Cardiac atrium fibroblast (primary cell): ENCODE measurements around the genes TRIM75, TMEM192 and GK3.

DNA sequence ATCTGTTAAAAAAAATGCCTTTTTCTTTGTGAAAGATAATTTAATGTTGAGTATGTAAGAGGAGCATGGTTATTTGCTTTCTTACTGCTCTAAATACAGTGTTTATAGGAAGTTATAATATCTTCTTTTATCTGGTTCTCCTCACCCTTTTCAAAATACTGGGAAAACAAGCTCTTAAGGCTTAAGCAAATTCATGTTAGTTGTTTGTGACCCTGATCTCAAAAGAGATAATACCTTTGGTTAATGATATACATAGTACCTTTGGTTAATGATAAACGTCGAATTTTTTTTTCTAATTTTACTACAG lies 180.0 kb downstream of the RAPGEF2 start:
- RAMPAGE, long total RNA = no peak

GRCh38 chr4:159304048-159304643 lies 201.3 kb downstream of the RAPGEF2 start:
- RAMPAGE, long total RNA = no peak

- RAMPAGE, long total RNA = no peak
Measured at GRCh38 chr4:159315273-159315794, 212.5 kb downstream of the RAPGEF2 start.

DNA sequence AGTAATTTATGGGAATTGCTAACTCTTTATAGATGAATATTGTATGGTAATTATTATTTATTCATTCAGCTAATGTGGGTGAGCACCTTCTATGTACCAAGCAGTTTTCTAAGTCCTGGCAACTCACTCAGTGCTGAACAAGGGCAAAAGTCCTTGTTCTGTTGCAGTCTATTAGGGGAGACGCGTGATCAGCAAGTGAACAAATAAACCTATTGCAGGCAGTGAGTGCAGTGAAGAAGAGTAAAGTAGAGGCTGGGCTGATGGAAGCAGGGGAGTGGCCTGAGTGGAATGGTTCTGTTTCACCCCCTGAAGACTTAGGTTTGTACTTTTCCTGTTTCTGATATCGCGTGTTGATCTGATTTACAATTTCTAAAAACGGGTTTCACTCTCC lies 214.3 kb downstream of the RAPGEF2 start:
- RAMPAGE, long total RNA = no peak

DNA sequence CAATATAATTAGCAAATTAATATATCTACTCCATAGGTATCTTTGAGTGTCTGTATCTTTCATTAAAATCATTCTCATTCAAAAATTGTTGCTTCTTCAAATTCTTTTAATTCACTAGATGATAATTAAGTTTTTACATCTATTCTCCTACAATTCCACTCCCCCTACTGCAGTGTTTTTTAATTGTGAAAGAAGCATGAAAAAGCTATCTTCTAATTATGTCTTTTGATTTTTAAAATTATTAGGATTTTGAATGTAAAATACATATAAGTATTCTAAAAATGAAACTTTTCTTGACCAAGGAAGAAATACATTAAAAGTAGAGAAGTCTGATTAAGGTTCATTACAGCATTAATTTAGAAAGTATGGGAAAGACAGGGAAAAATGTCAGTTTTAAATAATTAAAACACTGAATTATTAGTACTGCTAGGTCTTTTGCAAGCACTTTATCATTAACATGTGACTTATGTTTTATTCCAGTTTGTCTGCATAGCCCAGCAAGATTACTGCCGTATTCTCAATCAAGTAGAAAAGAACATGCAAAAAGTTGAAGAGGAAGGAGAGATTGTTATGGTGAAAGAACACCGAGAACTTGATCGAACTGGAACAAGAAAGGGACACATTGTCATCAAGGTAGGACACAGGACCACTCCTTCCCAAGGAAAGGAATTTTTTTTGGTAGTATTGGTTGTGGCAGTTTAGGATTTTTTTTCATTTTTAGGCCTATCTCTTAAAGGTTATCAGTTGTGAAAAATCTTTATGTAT lies 226.7 kb downstream of the RAPGEF2 start:
- RAMPAGE, long total RNA = no peak

- RAMPAGE, long total RNA = no peak
Measured at GRCh38 chr4:159382727-159383359, 280.0 kb downstream of the RAPGEF2 start.

DNA sequence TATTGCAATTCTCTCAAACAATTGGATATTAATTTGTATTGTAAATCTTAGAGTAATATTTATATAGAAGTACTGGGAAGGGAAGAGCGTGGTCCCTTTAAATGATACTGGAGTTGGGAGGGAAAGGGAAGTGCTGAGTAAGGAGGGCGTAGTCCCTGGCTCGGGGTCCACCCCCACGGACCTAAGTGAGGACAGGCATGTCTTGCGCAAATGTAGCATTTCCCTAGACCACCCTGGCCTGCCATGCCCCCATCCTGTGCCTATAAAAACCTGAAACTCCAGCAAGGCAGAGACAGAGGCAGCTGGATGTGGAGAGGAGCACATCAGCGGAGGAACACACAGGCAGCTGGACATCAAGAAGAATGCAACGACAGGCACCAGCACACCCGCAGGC lies 346.0 kb downstream of the FSTL5 start:
- RAMPAGE, long total RNA = no peak

DNA sequence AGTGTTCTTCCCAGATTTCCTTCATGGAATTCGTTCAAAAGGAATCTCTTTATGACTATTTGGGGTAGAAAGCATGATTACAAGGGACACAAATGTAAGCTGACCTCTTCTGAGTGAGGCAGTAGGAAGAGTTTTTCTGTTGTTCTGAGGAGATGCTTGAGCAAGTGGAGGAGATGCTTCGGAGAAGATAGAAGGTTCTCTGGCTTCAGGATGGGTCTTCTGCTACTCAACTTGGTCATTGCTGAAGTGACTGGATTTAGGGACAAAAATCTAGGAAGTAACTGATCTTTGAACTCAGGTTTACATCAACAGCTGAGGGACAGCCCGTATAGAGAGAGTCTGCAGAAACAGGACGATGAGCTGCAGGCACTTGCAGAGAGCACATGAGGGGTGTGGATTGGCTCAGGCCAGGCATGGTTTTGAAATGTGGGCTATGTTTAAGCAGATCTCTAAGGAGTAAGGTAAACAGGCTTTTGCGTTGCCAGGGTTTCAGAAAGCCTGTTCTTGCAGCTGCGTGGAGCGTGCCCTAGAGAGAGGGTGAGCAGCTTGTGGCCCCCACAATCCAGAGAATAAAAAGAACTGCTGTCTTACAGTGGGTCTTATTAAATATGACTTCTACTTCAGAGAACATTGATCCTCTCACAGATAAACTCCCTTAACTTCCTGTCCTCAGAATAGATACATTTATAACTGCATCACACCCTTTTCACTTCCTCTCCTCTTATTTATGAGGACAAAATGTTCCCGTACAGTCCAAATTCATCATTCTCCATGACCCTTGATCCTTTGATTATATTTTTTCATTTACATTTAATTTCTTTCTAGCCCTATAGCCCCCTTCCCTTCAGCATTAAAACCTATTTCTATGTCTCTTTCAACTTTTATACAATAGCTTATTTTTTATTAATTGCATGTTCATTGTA lies 64.0 kb downstream of the TMA16 start:
- RAMPAGE, long total RNA = no peak

- RAMPAGE, long total RNA = no peak
Measured at GRCh38 chr4:163591579-163592149, 97.2 kb downstream of the TMA16 start.

- RAMPAGE, long total RNA = no peak
Measured at GRCh38 chr4:163606726-163607169, 112.3 kb downstream of the TMA16 start.

DNA sequence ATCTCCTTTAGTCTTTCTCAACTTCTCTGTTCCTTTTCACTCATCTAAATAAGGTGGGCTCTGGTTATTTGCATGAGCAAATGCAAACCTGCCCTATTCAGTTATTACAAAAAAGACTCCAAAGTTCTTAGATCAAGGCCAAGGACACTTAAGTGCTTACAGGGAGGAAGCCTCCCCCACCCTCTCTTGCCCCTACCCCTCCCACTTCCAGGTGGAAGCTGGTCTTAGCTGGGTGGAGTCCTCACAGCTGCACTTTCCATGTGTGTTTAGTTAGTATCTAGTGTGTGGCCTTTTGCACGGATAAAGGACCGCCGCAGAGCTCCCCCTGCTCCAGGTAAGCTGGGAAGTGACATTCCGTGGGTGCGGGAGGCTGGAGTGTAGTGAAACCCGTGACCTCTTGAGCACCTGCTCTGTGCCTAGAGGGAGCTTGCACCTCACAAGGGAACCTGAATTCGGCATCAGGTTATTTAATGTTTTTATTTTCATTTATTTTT lies at the start of gene TRIM75:
TSS of gene TRIM75 (plus strand) at position 252 of the 494 bp plus-strand sequence.
- RAMPAGE, long total RNA = no peak

DNA sequence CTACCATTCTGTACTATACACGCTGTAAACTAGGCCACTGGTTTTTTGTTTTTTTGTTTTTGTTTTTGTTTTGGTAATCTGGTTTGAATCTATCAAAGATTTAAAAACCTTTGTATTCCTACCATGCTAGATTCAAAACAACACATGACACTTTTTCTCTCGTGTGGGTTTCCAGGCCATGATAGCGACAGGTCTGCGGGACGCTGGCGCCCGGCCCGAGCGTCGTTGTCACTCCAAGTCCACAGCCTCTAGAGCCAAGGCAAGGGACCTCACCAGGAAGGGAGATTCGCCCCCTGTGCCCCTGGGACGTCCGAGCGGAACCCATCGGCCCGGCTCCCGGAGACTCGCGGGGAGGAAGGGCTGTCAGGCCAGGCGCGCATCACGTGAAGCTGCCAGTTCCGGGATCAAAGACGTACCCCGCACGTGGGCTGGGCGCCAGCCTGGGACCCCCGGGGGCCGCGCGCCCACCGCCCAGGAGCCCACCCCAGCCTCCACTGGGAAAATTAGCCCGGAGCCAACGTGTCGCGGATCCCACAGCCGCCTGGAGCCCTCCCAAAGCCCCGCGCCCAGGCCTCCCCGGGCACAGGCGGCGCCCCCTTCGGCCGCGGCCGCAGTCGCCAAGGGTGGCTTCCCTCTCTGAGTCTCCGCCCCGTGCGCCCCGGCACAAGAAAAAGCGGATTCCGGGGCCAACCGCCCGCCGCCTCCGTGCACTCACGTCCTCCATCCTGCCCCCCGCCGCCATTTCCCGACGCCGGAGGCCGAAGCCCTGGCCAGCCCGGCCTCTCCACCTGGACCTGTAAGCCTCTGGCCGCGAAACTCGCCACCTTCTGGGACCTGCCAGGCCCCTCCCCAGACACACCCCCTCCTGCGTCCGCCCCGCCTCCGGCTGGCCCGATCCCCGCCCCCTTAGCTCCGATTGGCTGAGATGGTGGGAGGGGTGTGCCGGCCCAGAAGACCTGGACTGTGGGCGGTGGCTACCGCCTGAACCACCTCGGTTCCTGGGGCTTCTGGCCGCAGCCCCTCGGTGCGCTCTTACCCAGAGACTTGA lies at the start of gene TMEM192:
TSS of gene TMEM192 (minus strand) at position 829 of the 1,048 bp plus-strand sequence.
- RAMPAGE, long total RNA = start-site peak on the minus strand centred at position 810 of the sequence, 43 bp wide, 25 and 22 reads in 2 replicates

DNA sequence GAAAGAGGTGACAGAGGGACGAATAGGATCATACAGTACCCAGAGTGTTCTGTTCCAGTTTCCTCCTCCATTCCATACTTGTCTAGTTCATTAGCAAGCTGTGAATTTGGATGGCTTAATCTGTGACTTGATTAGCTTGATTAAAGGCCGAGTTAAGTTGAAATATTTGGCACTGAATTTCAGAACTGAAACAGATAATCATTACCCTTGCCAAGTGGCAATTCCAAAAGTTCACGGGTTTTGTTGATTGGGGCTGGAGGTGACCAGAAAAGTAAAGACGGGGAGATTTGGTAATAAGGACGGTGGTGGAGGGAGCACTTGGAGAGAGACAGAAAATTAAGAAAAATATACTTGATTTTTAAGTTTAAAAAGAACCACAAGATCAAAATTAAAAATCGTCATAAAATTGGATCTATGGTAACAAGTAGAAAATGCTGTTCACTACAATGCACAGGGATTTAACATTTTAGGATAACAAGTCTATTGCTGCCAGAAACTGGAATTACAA lies 21.9 kb upstream of the KLHL2 start:
- RAMPAGE, long total RNA = no peak

GRCh38 chr4:165208817-165209384 lies 1.5 kb downstream of the KLHL2 start:
- RAMPAGE, long total RNA = no peak

DNA sequence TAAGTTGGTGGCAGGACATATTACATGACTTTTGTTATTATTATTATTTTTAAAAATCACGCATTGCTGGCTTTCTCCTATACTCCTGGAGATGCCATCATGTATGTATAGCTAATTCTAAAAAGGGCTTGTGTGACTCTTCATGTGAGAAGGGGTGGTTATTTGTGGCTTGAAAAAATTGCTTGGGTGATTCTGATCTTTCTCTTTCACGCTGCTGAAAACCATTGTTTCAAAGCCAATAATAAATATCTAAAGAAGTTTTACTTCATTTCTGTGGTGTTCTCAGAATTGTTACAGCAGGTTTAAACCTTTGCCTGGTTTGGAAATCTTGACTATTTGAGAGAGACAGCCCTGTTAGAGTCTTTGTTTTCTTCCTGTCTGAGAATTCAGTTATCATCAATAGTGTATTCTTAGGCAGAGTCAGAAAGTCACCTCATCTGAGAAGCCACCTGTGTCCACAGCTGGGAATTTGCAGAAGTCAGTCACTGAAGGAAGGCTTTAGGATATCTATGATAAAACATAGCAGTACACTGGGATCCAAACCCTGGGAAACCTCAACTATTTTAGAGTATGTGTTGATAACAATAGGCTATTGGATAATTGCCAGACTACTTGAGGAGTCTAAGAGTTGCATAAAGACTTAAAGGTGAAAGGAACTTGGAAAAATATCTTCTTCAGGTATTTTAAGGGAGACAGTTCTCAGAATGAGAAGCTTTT lies 8.6 kb downstream of the KLHL2 start:
- RAMPAGE, long total RNA = no peak

DNA sequence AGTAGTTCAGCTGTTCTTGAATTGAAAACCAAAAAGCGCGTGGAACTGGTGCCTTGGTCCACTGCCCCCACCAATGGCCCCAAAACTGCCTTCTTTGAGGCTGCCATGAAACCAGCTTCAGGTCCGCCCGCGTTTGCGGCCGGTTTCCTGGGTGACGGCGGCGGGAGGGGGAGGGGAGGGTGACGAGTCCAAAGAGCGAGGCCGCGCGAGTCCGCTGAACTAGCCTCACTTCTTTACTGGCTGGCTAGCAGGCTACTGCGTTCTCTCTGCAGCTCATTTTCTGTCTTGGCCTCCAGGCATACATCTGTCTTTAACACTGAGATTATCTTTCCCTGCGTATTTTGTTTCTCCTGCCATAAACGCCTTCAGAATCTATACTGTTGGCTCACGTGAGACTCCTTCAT lies at the start of gene GK3:
TSS of gene GK3 (minus strand) at position 166 of the 404 bp plus-strand sequence.
- RAMPAGE, long total RNA = no peak

GRCh38 chr4:165325465-165326230 lies 1.8 kb upstream of the MSMO1 start:
- RAMPAGE, long total RNA = no peak

- RAMPAGE, long total RNA = no peak
Measured at GRCh38 chr4:165326462-165327084, 896 bp upstream of the MSMO1 start.

- RAMPAGE, long total RNA = no peak
Measured at GRCh38 chr4:165493466-165493790, 114.6 kb downstream of the CPE start.

GRCh38 chr4:168092245-168092407 lies 211 bp upstream of the ANXA10 start:
- RAMPAGE, long total RNA = no peak